Glomerular endothelial cell (primary cell): ENCODE measurements around a stretch of chr2.

GRCh38 chr2:178532513-178532916 lies 52.3 kb downstream of the PLEKHA3 start:
- RAMPAGE, long total RNA, result no peak

- RAMPAGE, long total RNA, result no peak
Measured at GRCh38 chr2:178629436-178630044, 149.3 kb downstream of the PLEKHA3 start.

- RAMPAGE, long total RNA, result no peak
Measured at GRCh38 chr2:178727579-178727944, 79.7 kb downstream of the TTN start.

GRCh38 chr2:178804082-178804324 lies 3.2 kb downstream of the TTN start:
- RAMPAGE, long total RNA, result no peak

DNA sequence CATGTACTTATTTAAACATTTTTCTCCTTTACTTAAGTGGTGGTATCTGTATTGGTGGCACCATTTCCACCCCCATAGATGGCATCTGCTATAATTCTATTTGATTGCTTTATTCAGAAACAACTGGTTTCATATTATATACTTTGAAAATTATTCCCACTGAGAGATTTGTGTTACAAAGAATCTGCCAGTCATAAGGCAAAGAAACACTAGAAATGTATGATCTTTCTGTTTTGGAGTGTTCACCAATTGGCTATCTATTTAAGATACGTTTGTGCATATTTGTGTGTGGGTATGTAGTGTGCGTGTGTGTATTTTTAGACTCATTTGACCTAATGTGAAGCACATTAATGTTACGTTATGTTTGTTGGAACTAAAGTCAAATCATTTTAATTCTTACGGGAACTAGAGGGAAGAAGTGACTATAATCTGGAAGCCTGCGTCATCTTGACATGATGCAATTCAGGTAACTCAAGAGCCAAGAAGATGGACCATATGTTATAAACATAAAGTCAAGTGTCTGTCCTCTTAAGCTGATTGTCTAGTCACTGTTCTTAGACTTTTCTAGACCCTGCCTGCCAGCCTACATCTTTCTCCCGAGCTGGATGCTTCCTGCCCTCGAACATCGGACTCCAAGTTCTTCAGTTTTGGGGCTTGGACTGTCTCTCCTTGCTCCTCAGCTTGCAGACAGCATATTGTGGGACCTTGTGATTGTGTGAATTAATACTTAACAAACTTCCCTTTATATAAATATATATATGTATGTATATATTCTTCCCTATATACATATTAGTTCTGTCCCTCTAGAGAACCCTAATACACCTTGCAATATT lies 1.6 kb upstream of the TTN start:
- RAMPAGE, long total RNA, result no peak

DNA sequence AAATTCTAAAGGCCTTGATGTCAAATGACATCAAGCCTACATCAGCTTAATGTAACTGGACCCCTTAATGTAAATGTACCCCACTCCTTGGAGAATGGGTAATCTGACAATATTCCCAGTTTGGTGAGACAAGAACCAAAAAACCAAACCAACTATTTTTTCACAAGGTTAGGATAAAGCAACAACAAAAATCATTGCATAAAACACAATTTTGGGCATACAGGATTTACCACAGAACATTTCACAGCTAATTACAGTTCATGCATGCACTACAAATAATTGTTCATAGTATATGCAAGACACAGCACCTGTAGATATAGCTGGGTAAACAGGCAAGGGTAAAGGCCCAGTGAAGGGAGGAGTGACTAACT lies 73.2 kb upstream of the CCDC141 start:
- RAMPAGE, long total RNA, result no peak

DNA sequence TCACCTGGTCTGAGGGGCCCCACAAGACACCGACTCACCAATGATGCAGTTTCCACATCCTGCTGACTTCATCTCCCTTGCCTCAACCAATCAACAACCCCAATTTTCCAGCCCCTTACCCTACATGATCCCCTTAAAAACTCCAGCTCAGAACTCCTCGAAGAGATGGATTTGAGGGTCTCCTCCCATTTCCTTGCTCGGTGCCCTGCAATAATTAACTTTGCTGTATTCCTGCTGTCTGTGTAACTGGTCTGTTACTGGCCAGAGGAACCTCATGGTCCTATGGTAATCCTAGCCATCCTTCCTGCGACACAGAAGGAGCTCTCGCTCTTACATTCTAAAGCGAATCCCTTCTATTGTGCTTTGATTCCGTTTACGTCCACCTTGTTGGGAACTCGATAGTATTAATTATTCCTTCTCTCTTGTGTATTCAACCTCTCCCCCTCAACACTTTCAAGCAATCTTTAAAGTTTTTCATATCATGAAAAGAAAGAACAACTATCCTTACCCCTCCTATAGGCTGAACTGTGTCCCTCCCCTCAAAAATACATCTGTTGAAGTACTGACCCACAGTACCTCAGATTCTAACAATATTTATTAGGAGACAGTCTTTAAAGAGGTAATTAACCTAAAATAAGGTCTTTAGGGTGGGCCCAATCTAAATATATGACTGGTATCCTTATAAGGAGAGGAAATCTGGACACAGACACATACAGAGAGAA lies 89.9 kb upstream of the CCDC141 start:
- RAMPAGE, long total RNA, result no peak

GRCh38 chr2:179273250-179273968 lies 8.8 kb upstream of the SESTD1 start:
- RAMPAGE, long total RNA, result no peak

GRCh38 chr2:179574223-179575437 lies 286.8 kb downstream of the ZNF385B start:
- RAMPAGE, long total RNA, result no peak

DNA sequence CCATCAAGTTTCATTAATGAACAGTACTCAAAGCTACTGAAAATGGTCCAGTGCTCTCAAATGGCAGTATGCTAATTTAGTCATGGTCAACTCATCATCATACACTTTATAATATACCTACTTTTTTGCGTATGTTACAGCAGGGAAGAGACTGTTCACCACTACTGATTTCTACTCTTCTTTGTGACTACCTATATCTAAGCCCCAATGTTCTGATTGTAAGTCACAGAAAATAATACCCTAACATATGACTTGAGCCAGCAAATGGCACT lies 267.2 kb downstream of the ZNF385B start:
- RAMPAGE, long total RNA, result no peak

DNA sequence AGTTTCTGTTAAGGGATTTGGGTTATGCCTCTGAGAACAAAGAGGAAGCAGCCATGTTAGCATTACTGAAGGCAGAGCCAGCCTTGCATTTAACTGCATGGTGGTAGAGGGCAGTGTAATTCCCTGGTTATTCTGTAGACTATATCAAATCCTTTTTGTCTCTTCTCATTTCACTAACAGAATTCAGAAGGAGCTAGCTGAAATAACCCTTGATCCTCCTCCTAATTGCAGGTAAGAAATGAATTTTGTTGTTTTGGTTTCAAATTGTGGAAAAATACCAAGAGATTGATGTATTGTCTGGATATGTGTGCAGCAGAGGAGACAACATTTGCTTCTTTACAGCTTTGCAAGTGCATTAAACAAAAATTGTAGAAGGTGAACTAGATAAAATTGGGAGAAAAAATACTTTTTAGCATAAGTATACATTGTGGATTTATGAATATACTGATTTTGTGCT lies 3.5 kb downstream of the UBE2E3 start:
- RAMPAGE, long total RNA, result no peak

DNA sequence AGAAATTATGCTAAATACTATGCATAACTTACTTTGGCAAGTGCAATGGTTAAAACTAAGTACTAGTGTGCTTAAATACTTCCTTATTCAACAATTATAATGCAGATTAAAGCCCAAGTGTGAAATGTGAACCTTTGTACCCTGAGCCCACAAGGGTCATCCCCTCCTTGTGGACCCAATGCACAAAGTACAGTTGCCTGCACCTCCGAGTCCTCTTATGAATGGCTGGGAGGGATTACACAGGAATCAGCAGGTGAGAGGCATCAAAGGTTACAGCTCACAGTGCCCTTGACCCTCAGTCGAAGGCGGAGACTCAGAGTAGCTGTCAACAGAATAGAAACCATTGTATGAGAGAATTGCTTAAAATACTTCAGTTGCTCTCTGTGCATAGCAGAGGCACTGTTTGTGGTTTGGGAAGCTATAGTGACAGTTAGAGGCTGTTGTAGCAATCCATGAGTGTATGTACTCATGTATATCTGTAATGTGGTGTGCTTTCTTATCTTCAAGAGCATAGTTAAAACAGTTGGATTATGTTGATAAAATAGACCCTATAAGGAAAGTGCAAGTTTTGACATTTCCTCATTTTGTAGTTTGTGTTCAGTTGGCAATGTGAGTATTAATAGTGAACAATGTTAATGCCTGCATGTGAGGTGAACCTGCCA lies 151.6 kb upstream of the ITGA4 start:
- RAMPAGE, long total RNA, result no peak

DNA sequence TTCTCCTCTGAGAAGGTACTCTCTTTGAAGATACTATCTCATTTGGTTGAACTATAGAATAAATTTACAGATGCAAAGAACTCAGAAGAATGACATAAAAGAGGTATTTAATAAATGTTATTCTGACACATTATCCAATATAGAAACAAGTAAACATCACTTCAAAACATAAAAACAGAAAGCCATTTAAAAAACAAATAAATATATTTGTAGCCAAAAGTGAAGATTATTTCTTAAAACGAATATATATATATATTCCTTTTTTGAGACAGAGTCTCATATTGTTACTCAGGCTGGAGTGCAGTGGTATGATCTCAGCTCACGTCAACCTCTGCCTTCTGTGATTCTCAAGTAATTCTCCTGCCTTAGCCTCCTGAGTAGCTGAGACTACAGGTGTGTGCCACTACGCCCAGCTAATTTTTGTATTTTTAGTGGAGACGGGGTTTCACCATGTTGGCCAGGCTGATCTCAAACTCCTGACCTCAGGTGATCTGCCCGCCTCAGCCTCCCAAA lies 149.7 kb upstream of the ITGA4 start:
- RAMPAGE, long total RNA, result no peak

- RAMPAGE, long total RNA, result no peak
Measured at GRCh38 chr2:181394219-181394572, 63.0 kb upstream of the ITGA4 start.

DNA sequence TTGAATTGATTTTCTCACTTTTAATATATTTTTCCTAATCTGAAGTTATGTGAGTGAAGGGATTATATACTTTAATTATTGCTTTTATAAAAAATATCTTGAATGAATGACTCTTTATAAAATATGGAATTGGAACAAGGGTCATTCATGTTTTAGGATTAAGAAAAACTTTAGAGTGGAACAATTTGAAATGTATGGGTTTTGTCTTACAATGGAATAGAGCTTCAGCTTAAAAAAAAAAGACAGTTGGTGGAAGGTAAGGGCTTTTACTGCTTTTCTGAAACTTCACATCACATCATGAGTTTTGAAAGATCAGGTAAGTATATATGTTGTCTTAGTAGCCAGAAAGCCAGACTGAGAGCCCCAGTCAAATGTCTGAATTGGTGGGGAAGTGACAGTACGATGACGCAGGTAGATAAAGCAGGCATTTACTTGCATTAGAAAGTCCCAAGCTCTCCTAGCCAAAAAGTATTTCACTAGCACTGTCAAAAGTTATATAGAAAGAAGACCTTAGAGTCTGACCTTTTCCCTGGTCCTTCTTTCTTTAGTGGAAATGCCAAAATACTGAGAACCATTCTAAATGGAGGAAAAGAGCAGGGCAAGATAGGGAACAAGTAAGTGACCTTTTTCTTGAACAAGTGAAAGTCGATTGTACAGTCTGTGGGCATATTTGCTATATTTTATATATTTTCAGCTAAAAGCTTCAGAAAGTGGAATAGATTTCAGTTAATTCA lies 10.0 kb downstream of the ITGA4 start:
- RAMPAGE, long total RNA, result no peak

DNA sequence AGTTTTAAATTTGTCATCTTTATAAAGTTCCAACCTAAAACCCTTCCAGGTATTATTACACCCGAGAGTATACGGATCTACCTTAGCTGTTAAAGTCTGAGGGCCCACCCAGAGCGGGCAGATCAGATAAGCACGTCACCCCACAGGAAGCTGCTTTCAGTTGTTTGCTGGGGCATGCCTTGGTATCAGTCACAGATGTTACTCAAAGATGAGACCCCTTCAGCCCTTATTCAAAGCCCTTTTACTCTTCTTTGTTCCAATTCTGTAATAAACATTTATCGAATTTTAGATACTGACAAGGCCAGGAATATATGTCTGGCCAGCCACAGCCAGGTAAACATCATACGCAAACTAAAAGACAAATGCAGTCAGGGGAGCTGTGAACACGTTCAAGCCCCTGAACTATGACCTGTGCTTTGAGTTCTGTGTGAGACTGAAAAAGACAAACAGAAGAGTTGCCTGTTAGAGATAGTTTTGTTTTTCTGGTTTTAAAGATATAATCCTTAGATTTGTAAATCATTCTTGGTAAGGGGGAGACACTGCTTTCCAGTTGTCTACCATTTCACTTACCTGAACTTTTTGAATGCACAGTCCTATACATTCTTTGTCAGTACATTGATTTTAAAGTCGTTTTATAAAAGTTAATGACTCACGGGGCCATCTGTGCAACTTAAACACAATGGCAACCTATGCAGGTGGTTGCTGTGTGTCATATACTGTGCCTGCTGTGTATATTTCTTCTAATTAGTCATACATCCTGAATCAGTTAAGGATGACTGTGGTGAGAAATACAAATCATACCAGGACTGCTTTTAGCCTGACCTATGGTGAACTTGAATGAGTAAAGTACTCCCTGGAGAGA lies 100.6 kb upstream of the ITPRID2 start:
- RAMPAGE, long total RNA, result no peak

- RAMPAGE, long total RNA, result no peak
Measured at GRCh38 chr2:181803883-181804464, 87.6 kb upstream of the ITPRID2 start.

- RAMPAGE, long total RNA, result no peak
Measured at GRCh38 chr2:181891222-181891529, 354 bp upstream of the ITPRID2 start.

DNA sequence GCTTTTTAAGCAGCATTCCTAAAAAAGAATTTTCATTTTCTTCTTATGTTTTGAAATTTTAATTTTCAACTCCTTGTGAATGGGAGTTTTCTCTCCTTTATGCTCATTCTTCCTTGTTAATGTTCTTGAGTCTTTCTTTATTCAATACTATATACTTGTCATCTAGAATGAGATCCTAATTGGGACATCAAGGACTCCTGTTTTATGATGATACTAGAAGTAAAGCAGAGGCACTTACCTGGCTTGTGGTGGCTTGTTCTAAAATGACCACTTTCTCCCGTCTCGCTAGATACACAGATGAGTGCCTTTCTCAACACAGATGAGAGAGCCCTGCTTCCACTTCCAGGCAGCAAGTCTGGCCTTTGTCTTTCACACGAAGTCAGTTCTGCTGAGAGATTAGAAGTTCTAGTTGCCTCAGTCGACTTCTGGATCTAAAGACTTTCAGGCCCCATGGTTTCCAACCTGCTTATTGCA lies 70.2 kb downstream of the PPP1R1C start:
- RAMPAGE, long total RNA, result no peak

DNA sequence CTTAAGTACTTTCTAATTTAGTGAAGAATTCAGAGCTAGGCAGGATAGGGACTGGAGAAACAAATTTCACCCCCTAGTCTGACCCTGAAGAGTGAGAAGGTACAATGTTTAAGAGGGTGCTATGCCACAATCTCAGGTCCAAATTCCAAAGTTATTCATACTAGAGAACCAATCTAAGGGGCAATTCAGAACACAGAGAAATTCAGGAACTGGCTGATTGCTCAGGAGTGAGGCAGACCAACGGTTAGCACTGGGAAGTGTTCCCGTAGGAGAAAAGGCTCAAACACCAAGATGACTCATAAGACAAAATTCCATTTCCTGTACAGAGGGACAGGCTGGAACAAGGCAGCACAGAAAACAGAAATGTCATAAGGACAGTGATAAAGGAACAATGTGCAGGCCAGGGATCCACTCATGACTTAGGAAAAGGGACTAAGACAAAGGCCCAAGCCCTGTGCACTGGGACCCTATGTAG lies 54.2 kb downstream of the PDE1A start:
- RAMPAGE, long total RNA, result no peak